Cardiac fibroblast (primary cell): Measurements from ENCODE around the gene FMO1.

GRCh38 chr1:168081135-168081641, 55.5 kb downstream of the GPR161 start:
- RRBS = no CpG with 5 or more reads among the region's 4 CpGs

DNA sequence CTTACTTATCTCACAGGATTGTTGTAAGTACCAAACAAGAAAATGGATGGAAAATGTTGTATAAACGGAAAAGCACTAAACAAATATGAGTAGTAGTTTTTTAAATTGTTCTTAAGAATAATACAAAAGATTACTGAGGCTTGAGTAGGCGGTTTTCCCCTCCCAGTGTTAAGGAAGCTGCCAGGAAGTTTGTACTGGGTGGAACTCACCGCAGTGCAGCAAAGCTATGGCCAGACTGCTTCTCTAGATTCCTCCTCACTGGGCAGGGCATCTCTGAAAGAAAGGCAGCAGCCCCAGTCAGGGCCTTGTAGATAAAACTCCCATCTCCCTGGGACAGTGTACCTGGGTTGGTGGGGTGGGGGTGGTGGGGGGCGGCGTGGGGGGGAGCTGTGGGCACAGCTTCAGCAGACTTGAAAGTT, 58.8 kb downstream of the XCL2 start:
- RRBS = no CpG with 5 or more reads among the region's 5 CpGs

GRCh38 chr1:168551687-168552267, 8.0 kb upstream of the XCL2 start:
- RRBS = no CpG with 5 or more reads among the region's 4 CpGs

DNA sequence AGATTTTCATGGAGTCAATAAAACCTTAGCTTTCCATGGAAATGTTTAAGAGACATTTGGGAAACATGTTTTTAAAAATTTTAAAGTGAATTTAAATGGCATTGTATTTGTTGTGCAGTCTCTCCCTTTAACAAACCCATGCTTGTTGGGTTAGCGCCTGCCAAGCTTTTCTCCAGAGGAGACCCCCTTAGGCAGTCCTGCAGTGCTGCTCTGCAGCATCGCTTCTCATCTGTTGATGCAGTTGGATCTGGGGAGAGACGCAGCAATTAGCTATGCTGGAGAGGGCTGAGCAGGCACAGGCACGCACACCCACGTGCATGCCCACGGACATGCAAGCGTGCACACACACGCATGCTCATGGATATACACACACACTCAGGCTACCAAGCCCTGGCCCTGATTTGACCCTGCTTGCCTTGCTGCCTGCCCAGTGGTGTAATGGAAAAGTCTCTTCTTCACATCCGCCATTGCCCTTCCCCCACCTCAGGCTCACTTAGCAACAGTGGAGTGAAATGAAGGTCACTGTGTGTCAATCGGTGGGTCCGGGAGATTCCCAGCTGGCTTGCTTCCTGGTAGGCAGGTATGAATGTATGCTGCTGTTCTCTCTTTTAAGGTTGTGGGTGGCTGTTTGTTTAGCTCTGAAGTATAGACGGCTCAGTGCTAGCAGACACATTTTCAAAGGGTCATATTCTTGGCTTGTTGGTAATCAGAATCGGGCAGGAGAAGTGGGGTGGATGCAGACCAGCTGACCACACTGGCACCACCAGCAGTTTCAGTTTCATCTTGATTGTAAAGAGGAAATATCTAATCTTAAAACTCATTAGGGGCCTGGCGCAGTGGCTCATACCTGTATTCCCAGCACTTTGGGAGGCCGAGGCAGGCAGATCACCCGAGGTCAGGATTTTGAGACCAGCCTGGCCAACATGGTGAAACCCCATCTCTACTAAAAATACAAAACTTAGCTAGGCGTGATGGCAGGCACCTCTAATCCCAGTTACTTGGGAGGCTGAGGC, 9.6 kb downstream of the ATP1B1 start:
- RRBS = no CpG with 5 or more reads among the region's 17 CpGs

DNA sequence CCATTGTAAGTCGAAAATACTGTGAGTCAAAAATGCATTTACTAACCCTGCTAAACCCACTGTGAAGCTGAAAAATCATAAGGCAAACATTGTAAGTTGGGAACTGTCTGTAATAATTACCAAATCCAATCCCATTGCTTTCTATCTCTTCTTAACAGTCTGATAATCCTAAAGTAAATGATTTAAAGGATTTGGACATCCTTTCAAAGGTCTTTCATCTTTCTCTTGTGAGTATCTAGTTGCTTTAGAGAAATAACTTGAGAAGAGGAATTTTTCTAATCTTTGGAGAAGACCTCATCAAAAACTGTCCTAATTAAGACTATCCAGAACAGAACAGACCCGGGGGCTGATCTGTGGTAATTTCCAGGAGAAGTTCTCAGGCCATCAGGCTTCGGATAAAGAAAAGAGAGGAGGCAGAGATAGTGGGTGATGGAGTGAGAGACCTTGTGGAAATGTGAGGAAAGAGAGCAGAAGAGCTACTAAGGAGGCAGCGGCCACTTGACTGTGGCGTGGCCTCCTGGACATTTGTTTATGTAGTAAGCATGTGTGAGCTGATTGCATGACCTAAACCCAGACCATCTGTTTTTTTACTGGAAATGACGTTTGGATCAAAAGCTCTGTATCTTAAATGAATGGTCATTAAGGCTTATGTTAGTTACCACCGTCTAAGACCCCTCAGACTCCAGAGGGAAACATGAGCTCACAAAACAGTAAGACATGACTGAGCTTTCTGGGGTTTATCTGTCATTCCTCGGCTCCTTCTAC, 13.4 kb downstream of the ATP1B1 start:
- RRBS = no CpG with 5 or more reads among the region's 8 CpGs

- RRBS = no CpG with 5 or more reads among the region's 3 CpGs
These were observed 612 bp upstream of the PRRX1 start for GRCh38 chr1:170663317-170663721.

GRCh38 chr1:170674091-170674677, 10.3 kb downstream of the PRRX1 start:
- RRBS = no CpG with 5 or more reads among the region's 9 CpGs

DNA sequence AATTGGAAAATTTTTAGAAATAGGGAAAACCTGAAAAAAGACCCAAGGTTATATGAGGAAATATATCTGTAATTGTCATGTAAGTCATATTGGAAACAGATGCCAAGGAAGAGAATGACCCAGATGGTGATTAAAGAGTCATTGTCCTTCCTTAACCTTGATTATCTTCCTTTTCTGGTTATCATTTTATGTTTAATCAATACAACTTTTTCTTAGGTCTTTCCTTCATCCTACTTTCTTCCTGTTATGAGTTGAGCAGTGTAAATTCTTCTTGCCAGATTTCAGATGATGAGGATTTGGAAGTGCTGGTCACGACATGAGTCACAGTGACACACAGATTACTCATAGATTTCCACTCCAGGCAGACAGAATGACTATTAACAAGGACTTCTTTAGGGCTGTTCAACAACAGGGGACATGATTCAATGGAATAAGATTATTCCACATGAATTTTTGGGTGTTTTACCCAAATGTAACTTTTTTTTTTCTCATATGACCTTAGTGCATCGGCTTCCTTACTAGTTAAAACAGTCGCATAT, 44.0 kb downstream of the PRRX1 start:
- RRBS = no CpG with 5 or more reads among the region's 3 CpGs

- RRBS = no CpG with 5 or more reads among the region's 4 CpGs
These were observed at the start of gene FMO1 for GRCh38 chr1:171248330-171248729. Gene FMO1, plus strand, starts transcription at chr1:171248494.

DNA sequence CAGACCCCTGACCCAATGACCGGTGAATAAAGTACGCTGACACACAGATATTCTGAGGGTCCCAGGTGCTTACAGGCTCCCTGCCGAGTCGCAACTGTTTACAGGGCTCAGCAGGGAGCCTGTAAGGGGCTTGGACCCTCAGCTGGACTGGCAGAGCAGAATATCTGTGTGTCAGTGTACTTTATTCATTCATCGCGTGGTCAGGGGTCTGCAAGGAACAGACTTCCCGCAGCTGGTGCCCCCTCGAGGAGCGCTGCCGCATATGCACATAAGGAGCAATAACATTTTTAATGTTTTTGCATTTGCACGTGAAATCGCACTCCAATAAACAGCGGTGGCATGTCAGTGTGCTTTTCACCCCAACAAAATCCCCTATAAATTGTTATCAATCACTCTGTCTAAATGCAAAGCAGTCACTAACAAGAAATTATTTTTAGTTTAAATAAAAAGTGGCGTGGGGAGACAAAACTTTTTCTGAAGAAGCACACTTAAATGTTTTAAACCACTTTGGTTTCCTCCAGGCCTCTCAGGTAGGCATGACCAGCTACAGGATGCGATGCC, 3.4 kb downstream of the FMO1 start:
- RRBS = no CpG with 5 or more reads among the region's 15 CpGs

GRCh38 chr1:171549886-171550441, 64.6 kb downstream of the PRRC2C start:
- RRBS = no CpG with 5 or more reads among the region's 3 CpGs

DNA sequence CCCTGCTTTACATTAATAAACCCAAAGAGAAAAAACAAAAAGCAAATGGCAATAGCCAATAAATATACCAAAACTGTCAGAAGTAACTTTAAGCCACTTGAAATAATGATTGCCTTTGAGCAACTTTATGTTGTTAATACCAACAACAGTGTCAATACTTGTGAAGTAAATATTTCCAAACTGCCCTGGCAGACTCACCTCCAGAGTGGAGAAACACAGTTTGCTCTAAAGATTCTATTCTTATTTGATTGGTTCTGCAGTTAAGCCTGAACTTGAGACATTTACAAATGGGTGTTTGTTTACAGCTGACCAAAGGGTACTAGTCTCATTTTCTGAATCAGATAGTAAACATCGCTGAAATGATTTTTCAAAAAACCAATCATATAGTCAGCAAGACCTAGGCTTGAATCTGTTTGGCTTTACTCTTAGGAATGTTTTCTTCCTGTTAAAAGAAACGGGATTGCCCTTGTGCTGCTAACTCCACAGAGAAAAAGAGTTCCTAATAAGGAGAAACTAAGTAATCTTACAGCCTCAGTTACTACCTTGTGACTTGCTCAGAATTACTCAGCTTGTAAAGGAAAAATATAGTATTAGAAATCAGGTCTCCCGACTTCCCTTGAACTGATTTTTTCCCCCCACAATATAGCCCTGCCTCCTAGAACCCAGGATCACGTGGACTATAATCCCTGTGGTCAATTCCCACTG, 1.4 kb upstream of the MYOC start:
- RRBS = no CpG with 5 or more reads among the region's 4 CpGs

- RRBS = no CpG with 5 or more reads among the region's 7 CpGs
These were observed 1.2 kb upstream of the VAMP4 start for GRCh38 chr1:171742977-171743493.

GRCh38 chr1:172136890-172137418, 283.5 kb upstream of the C1orf105 start:
- RRBS = no CpG with 5 or more reads among the region's 6 CpGs

DNA sequence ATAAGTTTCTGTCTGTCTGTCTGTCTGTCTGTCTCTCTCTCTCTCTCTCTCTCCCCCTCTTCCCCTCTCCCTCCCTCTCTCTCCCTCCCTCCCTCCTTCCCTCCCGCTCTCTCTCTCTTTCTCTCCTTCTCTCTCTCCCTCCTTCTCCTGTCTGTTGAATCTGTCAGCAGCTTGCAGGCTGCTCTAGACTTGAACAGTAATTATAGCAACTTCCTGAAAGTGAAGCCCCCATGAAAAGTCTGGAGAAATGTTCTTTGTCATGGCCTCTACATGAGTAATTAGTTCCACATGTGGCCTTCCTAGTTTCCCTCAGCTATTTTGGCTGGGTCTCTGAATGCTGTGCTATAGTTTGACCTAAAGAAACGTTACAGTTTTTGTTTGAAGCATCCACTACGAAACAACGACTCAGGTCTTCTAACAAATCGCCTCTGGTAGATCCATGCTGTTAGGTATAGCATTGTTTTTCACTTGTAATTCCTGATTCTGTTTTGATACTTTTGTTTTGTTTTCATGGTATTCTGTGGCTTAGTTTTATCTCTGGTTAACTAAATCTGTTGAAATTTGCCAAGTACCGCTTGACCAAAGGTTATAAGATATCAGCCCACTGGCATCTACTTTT, 275.1 kb upstream of the C1orf105 start:
- RRBS = no CpG with 5 or more reads among the region's 6 CpGs

DNA sequence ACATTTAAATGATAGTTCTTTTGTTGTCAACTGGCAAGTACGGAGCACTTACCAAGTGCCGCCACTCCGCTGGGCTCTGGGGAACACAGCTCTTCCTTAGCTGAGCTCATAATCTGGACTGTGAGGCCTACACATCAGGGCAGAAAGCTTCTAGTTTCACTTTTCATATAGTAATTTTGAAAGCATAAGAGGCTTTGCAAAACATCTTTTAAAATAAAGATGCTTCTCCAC, 239.6 kb upstream of the C1orf105 start:
- RRBS = no CpG with 5 or more reads among the region's 3 CpGs

GRCh38 chr1:172393264-172393736, 27.2 kb upstream of the C1orf105 start:
- RRBS = no CpG with 5 or more reads among the region's 6 CpGs

- RRBS = no CpG with 5 or more reads among the region's 2 CpGs
These were observed 6.8 kb downstream of the C1orf105 start for GRCh38 chr1:172427162-172427709.

DNA sequence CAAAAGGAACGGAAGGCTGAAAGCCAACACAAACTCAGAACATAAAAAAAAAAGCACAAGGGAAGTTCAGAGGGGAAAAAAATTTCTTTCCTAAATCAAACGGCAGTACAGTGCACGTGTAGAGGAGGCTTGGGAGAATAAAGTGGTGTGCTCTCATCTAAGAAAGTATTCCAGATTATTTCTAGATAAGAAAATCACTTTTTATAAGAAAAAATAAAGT, 256 bp upstream of the TNFSF18 start:
- RRBS = no CpG with 5 or more reads among the region's 3 CpGs